Metastatic Breast Carcinoma in the Brain (tissue), 10 donors: ENCODE results near the genes NUCB2, MYOD1, UEVLD and SPTY2D1.

DNA sequence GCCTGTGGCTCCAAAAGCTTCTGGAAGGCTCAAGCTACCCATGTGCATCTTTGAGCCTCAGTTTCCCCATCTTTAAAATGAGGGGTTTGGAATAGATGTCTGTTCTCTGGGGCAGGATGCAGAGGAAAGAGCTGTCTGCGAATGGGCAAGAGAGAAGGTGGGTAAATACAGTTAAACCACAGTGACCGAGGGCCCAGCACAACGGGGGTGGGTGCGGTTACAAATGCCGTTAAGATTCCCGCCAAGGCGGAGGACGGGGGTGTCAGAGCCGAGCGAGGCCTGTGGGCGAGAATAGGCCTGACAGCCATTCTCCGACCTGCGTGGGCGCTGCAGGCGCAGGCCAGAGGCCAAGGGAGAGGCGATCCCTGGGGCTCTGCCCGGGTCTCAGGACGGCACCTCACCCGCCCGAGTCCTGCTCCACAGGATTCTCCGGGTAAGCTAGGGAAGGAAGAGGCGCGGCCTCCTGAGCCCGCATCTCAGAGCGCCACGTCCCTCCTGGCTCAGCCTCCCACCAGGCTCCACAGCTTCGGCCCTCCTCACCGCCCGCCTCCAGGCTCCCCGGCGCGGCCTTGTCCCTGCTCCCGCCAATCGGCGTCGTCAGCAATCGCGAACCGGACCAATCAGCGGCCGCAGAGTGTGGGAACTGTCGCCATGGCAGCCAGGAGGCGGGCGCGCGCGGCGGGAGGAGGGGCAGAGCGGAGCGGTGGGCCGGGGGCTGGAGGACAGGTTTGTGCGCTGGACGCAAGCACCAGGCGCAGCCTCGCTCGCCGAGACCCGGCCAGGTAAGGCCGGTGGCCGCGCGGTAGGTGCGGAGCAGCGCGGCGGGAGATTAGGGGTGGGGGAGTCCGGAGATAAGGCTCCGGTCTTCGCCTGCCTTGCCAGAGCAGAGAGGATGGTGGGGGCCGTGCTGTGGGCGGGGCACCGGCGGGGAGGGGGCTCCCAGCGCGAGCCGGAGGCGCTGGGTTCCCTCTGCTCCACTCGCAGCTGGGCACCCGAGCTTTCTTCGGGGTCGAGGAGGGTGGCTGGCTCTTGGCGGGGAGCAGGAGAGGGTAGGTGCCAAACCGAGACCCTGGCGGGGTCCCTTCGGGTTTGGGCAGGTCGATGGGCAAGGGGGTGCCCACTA, at the start of gene NUCB2:
NUCB2 (plus strand) TSS at position 693 of the 1,123 bp plus-strand sequence.
- PRO-cap, 10 experiments = peak in 10 of 10 experiments; most common plus-strand start position 693 of the sequence (in 10); most common minus-strand start position 510 of the sequence (in 5)

DNA sequence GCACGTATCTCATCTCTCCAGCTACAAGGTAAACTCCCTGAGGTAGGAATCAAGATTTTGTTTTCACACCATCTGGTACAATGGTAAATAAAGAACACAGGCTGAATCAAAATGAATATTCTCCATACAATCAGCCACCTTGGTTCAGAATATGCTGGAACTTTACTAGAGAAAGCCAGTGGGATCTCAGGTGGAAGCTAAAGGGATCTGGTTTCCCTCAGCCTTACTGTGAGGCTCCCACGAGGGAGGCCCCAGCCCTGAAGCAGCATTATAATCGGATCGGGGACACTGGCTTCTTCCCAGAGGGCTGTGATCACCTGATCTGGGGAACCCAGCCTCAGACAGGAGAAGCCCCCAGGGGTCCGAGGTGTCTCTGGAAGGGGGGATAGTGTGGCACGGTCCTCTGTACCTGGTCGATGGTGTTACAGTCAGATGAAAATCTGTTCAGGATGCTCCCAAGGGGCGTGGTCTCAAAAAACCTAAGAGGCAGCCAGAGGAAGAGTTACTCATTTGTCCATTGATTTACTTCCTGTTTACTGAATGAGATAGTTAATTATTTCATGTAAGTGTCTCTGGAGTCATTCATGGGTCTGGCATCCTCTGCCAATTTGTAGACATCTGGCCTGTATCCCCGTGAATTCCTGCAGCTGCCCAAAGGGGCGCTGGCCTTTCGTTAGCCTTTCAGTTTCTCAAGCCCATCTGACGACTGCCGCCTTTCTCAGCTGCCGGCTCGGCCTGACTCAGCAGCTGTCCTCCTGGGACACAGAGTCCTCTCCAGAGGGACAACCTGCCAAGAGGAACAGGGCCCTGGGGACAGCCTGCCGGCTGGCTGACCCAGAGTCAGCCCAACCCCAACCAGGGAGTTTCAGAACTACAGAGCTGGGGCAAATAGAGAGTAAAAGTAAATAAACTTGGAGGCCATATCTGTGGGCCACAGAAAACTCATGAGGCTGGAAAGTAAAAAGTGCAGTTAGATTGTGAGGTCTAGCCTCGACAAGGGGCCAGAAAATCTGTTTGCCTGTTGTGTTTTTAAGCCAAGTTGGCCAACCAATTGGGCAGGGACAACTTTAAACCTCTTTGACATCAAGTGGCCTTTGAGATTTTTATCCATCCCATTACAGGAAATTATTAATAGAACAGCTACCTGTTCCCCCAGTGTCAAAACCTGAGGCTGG, 17.0 kb upstream of the KCNJ11 start:
- PRO-cap, 10 experiments = peak in 3 of 10 experiments; most common minus-strand start position 737 of the sequence (in 2)

- PRO-cap, 10 experiments = no peak in any of the 10 experiments
Observed at GRCh38 chr11:17430921-17431647, 42.6 kb upstream of the KCNJ11 start.

DNA sequence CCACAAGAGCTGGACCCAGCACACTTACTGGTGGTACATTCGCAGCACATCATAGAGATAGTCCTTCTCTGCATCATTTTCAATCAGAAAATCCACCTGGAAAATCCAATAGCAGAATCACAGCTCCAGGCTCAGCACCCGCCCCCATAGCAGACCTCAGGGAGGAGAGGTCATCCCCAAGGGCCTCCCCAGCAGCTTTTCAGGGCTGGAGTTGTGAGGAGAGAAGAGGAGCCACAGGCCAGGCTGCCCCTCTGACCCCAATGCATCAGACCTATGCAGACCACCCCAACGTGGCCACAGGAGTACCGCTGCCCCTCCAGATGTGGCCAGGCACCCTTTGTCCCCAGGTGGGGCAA, 11.0 kb downstream of the USH1C start:
- PRO-cap, 10 experiments = no peak in any of the 10 experiments

GRCh38 chr11:17719203-17719752, at the start of gene MYOD1:
MYOD1 (plus strand) TSS chr11:17719571.
- PRO-cap, 10 experiments = no peak in any of the 10 experiments

- PRO-cap, 10 experiments = no peak in any of the 10 experiments
Observed at GRCh38 chr11:17719753-17720618, 615 bp downstream of the MYOD1 start.

DNA sequence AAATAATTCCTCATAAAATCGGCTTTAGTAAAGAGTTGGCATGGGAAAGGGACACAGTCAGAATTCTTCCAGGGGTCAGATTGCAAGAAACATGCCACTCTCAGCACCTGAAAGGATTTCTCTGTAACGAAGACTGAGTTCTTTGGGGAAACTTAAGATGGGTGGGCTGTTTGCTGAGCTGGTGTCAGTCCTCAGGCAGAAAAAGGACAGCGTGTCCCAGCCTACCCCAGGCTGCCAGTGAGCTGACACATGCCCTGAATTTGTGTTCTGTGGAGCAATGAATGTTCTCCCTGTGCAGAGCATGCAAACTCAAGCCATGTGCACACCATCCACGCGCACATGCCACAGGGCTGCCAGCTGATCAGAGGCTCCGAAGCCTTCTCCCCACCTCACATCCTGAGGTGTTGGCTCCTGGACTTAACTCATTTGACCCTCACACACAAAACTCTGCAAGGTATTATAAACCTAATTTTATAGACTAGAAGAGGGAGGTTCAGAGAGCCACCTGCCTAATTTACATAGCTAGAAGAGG, 104.9 kb downstream of the KCNC1 start:
- PRO-cap, 10 experiments = no peak in any of the 10 experiments

DNA sequence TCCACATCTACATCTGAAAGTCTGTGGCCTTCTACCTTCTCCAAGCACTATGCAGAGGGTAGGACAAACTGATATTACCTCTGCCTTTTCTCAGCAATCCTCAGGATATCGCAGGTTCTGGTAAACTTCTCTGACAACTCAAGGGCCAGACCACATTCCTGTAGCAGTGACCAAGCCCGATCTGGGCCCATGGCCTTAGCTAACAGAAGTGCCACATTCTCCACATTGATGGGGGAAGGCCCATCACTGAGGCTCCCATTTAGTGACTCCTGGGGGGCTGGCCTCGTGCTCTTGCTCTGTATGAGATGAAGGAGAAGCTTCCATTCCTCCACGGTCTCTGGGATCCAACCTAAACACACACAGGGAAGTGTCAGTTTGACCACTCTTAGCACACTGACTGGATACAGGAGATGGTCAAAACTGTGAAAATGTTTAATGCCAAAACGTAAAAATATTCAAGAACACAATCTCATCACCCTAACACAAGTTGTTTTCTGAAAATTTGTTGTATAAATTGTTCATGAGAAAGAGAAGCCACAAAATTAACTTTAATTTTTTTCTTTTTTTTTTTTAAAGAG, 15.9 kb downstream of the SAA1 start:
- PRO-cap, 10 experiments = no peak in any of the 10 experiments

GRCh38 chr11:18365702-18366246, 28.6 kb upstream of the LDHA start:
- PRO-cap, 10 experiments = no peak in any of the 10 experiments

GRCh38 chr11:18588588-18589569, at the start of gene UEVLD:
UEVLD (minus strand) TSS chr11:18588734.
- PRO-cap, 10 experiments = peak in 10 of 10 experiments; most common plus-strand start chr11:18588854 (in 4); most common minus-strand start chr11:18588714 (in 9)

DNA sequence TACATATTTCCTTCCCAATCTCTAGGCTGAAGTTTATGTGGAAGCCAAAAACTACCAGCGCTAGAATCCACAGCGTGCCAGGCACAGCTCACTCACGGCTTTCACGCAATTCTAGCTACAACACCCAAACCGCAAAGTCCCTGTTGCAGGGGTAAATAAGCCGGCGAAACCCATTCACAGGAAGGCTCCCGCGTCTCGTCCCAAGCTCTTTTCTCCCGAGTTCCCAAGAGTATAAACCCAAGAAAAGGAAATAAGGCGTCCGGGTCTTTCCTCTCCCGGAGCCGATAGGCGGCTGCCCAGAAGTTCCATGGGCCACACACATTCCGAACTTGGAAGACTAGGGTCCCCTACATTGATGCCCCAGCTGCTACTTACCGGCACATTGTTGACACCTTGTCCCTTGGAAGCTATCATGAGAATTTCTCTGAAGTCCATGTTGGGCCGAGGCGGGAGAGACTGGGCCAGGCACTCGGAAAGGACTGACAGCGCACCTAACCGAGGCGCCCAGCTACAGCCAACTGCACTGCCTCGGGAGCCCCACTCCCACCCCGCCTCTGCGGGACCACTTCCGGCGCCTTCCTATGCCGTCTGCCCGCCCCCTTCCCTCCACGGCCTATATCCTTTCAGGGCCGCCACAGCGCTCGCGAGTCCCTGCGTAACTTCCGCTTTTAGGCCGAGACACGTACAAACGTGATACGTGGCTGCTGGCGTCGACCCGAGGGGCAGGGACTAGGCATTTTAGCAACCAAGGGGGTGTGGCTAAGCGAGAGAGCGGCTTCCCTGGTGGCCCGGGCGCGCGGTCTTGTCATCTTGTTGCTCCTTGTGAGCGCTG, at the start of gene SPTY2D1:
SPTY2D1 (minus strand) TSS at position 520 of the 832 bp plus-strand sequence.
- PRO-cap, 10 experiments = peak in 10 of 10 experiments; most common plus-strand start position 766 of the sequence (in 9); most common minus-strand start position 556 of the sequence (in 9)

DNA sequence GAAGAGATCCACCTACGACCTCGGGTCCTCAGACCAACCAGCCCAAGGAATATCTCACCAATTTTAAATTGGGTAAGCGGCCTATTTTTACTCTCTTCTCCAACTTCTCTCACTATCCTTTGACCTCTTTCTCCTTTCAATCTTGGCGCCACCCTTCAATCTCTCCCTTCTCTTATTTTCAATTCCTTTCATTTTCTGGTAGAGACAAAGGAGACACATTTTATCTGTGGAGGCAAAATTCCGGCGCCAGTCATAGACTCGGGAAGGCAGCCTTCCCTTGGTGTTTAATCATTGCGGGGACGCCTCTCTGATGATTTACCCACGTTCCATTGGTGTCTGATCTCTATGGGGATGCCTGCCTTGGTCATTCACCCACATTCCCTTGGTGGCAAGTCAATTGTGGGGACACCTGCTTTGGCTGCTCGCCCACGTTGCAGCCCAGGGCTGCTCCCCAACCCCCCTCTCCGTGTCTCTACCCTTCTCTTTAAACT, 9.7 kb upstream of the SPTY2D1 start:
- PRO-cap, 10 experiments = no peak in any of the 10 experiments

- PRO-cap, 10 experiments = no peak in any of the 10 experiments
Observed at GRCh38 chr11:18720261-18720783, 5.7 kb downstream of the IGSF22 start.

- PRO-cap, 10 experiments = peak in 1 of 10 experiments; most common plus-strand start chr11:18721761 (in 1); most common minus-strand start chr11:18721669 (in 1)
Observed at GRCh38 chr11:18721423-18722258, 4.3 kb downstream of the IGSF22 start.

DNA sequence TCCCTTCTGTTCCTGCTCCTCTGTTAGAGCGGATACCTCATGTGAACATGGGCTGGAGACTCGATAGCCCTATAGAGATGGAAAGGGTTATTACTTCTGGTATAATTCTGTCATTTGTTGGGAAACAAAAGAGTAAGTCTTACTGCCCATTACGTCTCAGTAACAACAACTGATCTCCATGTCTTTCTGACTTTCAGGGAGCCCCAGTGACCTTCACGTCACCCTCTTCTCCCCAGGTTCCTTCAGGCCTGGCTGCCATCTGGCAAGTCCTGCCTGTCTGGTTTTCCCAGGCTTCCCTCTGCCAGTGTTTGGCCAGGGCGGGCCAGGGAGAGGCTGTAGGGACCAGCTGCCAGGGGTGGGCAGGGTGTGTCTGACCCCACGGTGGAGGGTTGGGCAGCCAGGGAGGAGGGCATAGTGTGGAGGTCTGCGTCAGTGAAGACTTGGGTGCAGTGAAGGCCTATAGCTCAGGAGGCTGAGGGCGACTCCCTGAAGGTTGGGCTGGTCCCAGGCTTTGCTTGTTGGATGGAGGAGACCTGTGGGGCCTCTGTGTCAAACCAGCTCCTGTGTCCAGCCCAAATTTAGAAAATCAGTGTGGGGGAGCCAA, 11.9 kb upstream of the MRGPRX2 start:
- PRO-cap, 10 experiments = peak in 1 of 10 experiments; most common plus-strand start position 432 of the sequence (in 1); most common minus-strand start position 274 of the sequence (in 1)

GRCh38 chr11:19200269-19200888, 1.4 kb downstream of the CSRP3 start:
- PRO-cap, 10 experiments = no peak in any of the 10 experiments

GRCh38 chr11:19225184-19225706, 15.5 kb downstream of the E2F8 start:
- PRO-cap, 10 experiments = no peak in any of the 10 experiments

DNA sequence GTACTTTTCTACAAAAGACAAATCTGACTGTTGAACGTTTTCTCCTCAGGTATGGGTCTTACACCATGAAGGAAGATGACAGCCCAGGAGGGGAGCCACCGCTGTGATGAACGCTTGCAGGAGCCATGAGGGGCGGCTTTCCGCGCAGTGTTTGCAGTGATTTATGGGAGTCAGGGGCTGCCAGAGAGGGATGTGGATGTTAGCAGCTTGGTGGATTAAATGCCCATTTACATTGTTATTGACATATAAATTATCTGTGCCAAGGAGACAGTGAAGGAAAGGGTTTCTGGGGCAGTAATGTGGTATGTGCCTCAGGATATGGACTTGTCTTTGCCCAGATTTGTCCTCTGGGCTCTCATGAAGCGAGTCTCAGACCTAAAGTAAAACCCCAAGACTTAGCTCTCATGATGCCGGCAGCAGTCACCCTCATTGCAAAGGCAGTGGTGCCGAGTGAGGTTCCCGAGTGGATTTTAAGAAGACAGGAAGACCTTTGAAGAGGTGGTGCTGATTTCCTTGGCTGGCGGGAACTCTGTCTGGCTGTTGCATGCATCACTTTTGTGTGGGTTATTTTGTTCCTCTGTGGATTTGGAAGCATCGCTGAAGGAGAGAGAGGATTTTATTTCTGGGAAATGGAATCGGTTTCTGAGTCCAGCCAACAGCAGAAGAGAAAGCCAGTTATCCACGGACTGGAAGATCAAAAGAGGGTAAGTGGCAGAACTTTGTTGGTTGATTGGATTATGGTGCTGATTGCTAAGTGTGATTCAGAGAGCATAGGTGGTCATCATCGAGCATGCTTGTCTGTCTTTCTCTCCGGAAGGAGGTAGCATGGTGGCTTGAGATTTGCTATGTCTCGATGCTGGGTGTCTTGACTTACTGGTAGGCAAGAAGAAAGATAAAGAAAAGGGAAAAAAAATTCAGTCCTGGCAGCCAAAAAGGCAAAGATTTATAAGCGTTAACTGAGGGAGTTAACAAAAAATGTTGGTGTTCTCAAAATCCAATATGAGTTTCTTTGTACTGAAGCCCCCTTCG, 109.9 kb upstream of the E2F8 start:
- PRO-cap, 10 experiments = no peak in any of the 10 experiments

DNA sequence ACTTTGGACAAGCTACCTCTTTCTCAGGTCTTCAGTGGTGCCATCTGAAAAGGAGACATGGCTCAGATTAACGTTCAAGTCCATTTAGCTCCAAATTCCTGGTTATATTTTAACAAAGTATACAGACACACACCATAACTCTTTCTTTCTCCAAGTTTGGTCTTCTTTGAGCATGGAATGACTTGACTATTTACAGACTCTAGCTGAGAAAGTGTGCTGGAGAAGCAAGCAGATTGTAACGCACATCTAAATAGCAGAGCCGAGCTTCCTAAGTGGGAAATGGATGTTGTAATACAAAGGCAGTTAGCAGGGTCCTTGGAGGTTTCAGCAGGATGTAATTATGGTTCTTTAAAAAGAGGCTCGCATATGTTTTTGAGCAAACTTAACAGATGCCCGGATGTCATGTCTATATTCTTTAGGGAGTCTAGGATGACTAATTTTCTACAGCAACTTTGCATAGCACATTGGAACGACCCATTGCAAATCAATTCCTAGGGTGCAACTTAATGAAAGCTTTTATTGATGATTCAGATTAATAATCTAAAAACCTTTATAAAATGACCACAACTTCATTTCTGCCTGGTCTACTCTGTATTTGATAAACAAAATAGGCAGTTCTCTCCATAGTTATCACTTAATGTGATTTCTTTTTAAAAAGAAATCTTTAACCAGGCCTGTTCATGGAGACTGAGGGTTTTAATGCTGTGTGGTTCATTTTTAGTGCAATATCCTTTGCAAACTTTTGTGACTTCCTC, 128.3 kb upstream of the E2F8 start:
- PRO-cap, 10 experiments = no peak in any of the 10 experiments

DNA sequence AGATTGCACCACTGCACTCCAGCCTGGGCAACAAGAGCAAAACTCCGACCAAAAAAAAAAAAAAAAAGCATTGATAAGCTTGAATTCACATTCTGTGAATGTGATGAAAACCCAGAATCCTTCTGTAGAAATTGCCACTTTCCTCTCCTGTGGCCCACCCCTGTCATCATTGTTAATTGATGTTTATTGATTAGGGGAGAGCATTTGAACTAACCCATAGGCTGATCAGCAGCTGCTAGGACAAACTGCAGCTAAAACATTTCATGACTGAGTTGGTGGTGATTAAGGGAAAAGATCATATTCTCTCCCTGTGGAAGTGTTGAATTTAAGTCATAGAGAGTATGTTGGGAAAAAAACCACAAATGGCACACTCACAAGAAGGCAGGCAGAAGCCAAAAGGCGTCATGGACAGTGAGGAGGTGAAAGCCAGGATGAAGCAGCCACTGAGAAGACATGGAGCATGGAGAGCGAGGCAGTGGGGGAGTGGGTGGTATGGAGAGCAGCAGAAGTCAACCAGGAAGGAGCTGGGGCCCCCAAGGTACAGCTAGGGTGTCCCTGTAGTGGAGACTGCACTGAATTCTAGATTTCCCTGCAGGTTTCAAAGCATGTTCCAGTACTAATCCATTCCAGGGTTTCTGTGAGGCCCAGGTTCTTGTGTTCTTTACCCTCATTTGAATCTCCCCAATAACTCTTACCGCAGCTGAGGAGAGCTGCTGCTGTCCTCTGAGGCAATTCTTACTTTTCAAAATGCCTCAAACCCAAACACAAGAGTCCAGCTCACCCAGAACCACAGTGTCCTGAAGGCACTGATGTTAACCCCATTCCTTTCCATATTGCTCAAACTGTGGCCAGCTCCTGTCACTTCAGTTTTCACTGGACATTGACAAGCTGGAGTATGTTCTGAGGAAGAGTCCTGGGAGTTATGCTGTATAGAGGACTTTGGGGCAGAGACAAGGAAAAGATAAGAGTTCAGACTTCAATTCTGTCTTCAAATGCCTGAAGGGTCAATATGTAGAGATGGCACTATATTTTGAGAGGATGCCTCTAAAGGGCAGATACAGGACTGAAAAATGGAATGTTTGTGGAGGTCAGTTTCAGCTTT, 191.8 kb upstream of the E2F8 start:
- PRO-cap, 10 experiments = no peak in any of the 10 experiments